Bronchial epithelial cell (primary cell): Measurements from ENCODE around the genes CSF2 and ZCCHC10.

- RRBS, 2 experiments: no CpG with 5 or more reads among the region's 8 CpGs
These were observed at the start of gene CSF2 for GRCh38 chr5:132073497-132073911. CSF2 (plus strand) TSS chr5:132073789.

DNA sequence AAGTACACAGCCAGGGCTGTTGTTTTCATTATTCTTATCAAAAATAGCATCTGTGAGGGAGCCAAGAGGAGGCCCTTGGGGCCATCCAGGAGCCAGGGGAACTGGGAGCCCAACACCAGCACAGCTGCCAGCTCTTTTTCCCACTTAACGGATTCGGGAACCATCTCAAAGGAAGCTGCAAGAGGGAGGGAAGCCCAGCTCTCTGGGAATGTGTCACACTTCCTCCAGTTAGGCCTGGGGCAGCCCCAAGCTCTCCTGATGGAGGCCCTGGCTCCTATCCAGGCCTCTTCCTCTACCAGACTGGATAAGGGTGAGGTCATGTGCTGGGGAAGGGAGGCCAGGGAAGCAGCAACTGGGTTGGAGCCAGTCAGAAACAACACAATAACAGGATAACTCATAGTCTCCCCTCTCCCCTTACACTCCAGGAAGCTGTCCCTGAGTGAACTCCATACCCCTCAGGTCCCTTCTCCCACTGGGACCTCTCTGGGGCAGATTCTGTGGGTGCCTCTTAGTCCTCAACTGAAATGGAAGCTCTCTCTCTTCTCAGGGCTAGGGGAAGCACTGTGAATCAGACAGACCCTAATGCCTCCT is 12.8 kb downstream of the CSF2 start:
- RRBS, 2 experiments: no CpG with 5 or more reads among the region's 2 CpGs

GRCh38 chr5:132100766-132101500 is 27.3 kb downstream of the CSF2 start:
- RRBS, 2 experiments: no CpG with 5 or more reads among the region's 9 CpGs

- RRBS, 2 experiments: no CpG with 5 or more reads among the region's 5 CpGs
These were observed 3.2 kb downstream of the PDLIM4 start for GRCh38 chr5:132260671-132261205.

- RRBS, 2 experiments: no CpG with 5 or more reads among the region's 3 CpGs
These were observed 6.5 kb downstream of the PDLIM4 start for GRCh38 chr5:132263875-132264430.

DNA sequence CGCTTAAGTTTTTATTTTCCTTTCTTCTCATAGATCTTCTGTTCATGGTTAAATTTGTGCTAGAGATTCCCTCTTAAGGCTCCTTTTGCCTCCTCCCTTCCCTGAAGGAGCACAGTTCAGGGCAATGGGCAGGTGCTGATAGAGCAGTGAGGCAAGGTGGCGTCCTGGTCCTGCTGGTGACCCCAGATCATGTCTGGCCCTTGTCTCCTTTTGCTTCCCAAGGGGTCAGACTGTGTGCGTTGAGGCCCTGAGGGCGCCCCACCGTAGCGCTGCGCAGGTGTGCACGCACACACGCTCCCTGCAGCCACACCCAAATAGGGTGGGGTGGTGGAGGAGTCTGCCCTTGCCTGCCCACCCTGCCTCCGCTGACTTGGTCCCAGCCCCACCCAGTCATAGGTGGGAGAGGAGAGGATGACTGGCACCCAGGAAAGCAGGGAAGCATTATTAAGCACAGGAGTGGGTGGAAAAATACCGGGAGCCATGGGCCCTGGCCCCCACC is 16.5 kb downstream of the PDLIM4 start:
- RRBS, 2 experiments: no CpG with 5 or more reads among the region's 11 CpGs

GRCh38 chr5:132412527-132413002 is 43.1 kb downstream of the SLC22A5 start:
- RRBS, 2 experiments: no CpG with 5 or more reads among the region's 4 CpGs

DNA sequence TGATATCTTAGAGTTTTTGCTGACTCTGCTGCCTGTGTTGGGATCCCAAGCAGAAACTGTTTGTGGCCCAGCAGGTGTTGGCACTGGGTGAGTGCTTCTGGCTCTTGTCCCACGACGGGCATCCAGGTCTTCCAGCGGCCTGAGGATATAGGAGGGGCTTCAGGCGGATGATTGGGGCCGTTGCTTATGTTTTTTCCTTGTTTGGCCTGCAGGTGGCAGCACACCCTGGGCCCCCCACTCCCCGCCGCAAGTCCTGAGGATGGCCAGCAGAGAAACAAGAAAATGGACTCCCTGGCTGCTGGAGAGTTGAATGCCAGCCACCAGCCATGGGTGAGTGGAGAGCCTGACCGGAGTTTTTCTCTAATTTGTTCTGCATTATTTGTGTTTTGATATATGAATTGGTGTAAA is 50.1 kb downstream of the SLC22A5 start:
- RRBS, 2 experiments: no CpG with 5 or more reads among the region's 8 CpGs

GRCh38 chr5:132420339-132421399 is 51.2 kb downstream of the SLC22A5 start:
- RRBS, 2 experiments: no CpG with 5 or more reads among the region's 8 CpGs

GRCh38 chr5:132456191-132456887 is 34.2 kb downstream of the IRF1 start:
- RRBS, 2 experiments: no CpG with 5 or more reads among the region's 7 CpGs

DNA sequence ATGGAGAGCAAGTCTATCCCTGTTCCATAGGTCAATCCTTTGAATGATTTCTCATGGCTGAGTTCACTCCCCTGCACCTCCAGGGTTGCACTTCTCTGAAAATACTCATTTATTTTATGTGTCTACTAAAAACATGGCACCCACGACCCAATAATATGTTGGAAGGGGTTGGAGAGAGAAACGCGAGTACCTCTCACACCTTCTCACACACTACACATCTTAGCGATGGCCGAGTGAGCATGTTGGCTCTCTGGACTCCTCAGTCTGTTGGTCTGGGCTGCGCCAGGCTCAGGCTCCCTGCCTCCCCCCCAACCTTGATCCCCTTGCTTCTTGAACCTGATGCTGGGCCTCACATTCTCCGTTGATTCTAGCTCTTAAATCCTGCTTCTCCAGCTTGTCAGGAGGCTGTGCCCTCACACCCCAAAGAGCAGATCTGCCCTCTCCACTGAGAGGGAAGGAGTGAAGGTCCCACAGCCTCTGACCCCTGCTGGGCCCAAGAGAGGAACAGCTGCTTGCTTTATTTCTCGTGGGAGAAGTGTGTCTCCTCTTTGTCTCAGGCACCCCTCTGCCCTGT is 28.0 kb downstream of the IRF1 start:
- RRBS, 2 experiments: no CpG with 5 or more reads among the region's 8 CpGs

DNA sequence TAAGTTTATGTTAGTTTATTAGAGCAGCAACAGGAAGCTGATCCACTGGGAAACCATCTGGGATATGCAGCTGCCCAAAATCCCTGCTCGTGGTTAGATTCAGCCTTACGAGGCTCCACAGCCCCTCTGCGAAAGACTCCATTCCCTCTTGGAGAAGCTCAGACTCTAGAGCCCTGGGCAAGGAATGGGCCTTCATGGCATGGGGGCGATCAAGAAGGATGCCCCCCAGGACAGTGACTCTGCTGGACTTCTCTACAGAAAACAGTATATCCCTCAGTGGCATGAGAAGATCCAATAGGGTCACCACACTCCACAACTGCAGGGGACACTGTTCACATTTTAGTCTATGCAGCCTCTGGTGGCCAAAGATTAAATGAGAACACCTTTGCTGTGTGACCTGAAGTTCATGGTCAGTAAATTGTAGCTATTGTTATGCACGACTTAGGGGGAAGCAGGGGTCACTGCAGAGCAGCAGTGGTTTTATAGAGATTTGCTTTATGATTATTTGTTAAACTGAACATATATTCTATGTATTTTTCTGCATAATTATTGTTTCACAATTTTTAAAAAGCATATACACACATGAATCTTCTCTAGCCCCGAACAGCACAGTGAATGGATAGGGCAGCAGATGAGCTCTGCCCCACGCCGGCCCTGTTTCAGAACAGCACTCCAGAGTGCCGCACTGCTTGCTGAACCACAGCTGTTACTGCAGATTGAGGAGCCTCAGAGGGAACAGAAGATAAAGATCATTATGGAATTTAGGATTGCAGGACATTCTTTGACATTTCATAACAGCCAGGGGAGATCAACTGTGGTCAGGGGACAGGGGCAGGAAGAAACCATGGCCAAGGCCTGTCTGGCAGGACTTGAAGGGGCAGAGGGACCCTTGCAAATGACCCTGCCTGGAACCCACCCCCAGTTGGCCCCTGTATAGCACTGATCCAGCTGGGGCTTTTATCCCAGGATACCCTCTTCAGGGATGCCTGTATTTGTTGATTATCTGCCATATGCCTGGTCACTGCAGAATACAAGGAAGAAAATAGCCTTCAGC is 20.8 kb downstream of the IRF1 start:
- RRBS, 2 experiments: no CpG with 5 or more reads among the region's 9 CpGs

DNA sequence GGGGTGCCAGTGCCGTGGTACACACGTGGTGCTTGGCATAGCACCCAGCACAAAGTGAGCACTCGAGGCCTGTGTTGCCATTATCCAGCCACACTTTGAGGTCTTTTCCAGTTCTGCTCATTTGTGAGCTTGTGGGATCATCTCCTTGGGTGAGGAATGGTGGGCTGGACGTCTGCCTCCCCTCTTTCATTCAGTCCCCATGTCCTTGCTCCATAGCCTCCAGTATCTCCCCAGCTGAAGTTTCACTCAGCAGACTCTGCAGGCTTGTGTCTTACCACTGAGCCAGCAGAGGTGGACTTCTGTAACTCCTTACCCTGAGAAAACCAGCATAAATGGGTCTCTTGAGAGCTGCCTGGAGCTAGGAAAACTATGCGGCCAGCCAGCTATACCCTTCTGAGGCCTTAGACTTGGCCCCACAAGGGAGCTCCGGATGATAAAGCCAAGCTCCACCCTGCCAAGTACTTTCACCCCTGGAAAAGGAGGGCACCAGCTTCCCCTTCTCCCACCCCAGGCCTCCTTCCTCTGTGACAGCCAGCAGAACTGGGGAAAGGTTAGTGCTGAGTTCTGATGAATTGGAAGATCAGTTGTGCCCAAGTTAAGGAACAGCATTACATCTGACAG is 12.2 kb downstream of the IRF1 start:
- RRBS, 2 experiments: no CpG with 5 or more reads among the region's 6 CpGs

DNA sequence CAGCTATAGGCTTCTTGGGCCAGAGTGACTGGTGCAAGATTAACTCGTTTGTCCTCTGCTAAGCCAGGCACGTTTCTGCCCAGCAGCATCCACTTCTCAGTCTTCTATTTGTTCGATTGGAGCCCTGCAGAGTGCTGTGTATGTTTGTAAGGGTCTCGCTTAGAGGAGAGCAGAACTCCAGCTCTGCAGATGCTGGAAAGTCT is 1.7 kb downstream of the IRF1 start:
- RRBS, 2 experiments: no CpG with 5 or more reads among the region's 4 CpGs

DNA sequence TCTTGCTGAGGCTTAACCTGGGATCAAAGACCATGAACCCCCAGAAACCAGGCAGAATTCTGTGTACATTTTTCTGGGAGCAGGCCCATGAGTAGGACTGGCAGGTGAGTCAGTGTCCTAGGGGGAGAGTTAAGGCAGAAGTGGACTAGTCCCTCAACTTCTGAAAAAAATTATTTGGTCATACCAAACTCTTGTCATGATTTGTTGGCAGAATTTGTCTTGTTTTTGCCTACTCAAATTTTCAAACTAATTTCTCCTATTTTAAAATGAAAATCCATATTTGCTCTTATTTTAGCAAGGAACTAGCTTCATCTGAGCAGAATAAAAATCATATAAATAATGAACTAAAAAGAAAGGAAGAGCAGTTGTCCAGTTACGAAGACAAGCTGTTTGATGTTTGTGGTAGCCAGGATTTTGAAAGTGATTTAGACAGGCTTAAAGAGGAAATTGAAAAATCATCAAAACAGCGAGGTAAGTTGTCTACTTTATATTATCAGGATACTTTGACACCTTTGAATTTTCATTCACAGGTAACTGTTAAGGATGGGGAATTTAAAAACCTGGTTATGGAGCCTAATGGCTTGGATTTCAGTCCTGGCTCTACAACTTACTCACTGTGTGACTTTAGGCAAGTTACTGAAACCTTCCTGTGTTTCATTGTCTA is 37.9 kb downstream of the RAD50 start:
- RRBS, 2 experiments: no CpG with 5 or more reads among the region's 2 CpGs

DNA sequence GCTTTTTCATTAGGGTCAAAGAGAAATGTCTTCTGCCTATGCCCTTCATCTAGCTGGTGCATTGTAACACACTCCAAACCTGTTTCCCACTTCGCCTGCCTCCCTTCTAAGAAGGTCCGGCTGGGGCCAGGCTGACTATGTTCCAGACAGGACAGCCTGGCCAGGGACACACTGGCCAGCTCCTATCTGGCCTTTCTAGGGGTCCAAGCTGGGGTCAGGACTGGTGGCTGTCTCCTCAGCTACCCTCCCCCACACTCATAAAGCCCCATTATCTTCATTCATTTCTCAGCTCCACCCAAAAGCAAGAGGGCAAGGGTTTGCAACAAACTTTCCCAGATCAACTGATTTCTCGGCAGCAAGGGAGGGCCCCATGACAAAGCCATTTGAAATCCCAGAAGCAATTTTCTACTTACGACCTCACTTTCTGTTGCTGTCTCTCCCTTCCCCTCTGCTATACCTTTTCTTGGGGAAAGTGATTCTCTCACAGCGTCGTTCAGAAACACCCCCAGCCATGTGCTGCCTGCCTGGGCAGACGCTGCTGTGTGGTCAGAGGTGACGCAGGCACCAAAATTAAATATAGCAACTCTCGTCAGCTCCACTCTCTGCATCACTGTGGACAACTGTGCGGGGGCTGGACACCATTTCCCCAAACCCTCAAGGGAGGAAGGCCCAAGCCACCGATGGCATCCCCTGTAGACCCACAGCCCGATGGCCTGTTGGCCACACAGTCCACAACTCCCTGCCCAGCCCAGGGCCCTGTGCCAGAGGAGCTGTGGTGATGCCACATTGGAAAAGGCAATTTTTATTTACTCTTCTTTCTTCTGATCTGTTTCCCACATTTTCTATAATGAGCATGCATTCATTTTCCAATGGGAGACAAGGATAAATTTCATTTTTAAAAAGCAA is 6.0 kb downstream of the IL13 start:
- RRBS, 2 experiments: no CpG with 5 or more reads among the region's 12 CpGs

- RRBS, 2 experiments: no CpG with 5 or more reads among the region's 9 CpGs
These were observed 9.5 kb upstream of the SHROOM1 start for GRCh38 chr5:132839642-132840568.

GRCh38 chr5:132958693-132959096 is 4.7 kb downstream of the AFF4 start:
- RRBS, 2 experiments: no CpG with 5 or more reads among the region's 2 CpGs

- RRBS, 2 experiments: under 1 to 3% methylated on average over 17 to 20 of the region's 68 CpGs
These were observed at the start of gene ZCCHC10 for GRCh38 chr5:133025945-133027140. ZCCHC10 (minus strand) TSS chr5:133026549.

- RRBS, 2 experiments: no CpG with 5 or more reads among the region's 5 CpGs
These were observed 2.7 kb upstream of the HSPA4 start for GRCh38 chr5:133049112-133049439.